BE2C (cell line): Measurements from ENCODE around the genes CERCAM and GLE1.

- RRBS = no CpG with 5 or more reads among the region's 29 CpGs
Measured at GRCh38 chr9:128244700-128245487, 30.9 kb downstream of the GOLGA2 start.

GRCh38 chr9:128279117-128279965 is 3.3 kb downstream of the SWI5 start:
- RRBS = no CpG with 5 or more reads among the region's 20 CpGs

DNA sequence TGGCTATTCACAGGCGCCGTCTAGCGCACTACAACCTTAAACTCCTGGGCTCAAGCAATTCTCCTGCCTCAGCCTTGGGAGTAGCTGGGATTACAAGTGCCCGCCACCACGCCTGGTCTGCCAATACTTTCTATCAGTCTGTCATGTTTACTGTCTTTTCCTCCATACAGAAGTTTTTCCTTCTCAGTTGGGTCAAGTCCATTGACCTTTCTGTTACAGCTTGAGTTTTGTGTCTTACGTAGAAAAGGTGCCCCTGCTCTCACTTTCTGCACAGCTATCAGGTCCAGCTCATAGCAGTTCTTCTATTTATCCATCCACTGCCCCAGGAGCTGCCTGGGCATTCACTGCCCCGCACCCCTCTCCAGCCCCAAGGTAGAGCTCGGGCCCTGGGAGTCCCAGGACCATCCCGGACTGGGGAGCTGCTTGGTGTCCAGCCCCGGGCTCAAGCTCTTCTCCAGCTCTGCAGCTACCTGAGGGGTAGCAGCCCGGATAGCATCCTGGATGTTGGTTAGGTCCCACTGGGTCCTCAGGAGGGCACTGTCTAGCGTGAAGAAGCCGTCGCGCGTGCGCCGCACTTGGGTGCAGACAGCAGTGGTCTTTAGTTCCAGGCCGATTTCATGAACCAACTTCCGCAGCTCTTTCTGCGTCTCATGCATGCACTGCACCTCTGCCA is 12.9 kb downstream of the TRUB2 start:
- RRBS = 100% methylated on average over 2 of the region's 21 CpGs

GRCh38 chr9:128325246-128326222 is 2.9 kb downstream of the COQ4 start:
- RRBS = 97% methylated on average over 4 of the region's 19 CpGs

- RRBS = no CpG with 5 or more reads among the region's 14 CpGs
Measured at GRCh38 chr9:128341411-128341890, 1.1 kb downstream of the SLC27A4 start.

DNA sequence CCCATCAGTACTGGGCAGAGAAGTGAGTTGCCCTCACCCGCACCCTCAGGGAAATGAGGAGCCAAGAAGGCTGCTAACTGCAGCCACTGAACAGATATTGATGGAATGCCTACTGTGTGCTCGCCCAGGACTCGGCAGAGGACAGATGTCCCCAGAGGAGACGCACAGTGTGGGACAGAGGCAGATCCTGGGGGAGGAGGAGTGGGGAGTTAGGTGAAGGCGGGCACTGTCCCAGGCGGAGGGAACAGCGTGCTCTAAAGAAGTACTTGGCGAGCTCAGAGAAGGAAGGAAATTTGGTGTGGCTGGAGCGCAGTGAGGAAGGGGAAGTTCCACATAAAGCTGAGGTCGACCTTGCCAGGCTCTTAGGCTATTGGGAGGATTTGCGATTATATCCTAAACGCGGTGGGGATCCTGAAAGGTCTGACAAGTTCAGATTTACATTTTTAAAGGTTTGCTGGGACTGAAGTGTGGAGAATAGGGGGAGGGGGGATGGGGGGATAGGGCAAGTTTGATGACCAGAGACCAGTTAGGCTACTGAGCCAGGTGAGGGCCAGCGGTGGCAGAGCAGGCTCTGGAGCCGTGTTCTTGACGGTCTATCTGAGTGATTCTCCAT is 23.6 kb upstream of the CERCAM start:
- RRBS = no CpG with 5 or more reads among the region's 16 CpGs

DNA sequence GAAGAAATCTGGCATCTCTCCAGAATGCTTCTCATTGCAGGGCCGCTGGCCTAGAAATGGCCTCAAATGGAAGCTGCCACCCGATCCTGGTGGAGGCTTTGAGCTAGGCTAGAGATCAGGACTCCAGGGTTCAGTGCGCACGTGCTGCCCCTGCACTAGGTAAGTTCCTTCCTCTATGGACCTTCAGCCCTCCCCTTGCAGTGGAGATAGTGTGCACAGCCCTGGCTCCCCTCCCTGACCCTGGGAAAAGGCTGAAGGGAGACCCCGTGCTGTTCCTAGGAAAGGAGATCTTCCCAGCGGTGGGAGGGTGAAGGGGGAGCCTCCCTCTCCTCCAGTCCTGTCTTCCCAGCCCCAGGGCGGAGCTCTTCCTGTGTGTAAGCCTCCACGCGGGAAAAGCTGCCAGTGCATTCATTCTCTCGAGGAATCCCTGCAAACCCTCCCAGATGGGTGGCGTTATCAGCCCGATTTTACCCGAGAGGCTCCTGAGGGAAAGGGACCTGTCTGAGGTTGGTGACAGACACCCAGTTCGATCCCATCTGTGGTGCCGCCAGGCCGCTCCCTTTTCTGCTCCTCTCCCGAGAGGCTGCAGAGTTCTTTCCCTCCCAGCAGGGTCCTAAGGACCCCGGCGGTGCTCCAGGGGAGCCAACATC is 1.4 kb upstream of the CERCAM start:
- RRBS = no CpG with 5 or more reads among the region's 19 CpGs

DNA sequence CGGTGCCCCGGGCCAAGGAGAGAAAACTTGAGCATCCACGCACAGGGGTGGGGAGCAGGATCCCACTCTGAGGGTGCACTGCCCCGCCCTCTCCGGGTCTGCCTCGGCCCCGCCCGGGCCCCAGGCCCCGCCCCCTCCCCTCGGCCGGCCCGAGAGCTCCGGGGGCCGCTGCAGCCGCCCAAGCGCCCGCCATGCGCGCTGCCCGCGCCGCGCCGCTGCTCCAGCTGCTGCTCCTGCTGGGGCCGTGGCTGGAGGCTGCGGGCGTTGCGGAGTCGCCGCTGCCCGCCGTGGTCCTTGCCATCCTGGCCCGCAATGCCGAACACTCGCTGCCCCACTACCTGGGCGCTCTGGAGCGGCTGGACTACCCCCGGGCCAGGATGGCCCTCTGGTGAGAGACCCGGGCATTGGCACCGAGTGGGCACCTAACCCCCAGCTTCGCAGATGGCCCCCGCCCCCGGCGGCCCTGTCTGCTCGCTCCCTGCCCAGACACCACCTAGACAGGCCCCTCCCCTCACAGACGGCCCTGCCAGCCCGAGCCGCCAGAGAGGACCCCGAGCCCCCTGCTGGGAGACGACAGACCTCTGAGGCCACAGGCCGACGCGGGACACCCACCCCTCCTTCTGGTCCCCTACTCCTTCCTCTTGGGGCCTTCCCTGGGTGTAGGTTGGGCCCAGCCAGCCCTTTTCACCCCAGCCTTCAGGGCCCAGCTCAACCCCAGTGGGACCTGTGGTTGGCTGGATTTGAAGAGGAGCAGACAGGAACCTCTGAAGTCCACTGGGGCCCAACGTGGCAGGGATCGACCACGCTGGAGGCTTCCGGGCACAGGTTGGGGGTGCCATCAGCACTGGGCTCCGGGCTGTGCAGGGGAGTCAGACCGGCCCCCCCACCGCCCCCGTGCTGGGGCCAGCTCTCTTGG is at the start of gene CERCAM:
CERCAM (plus strand) TSS at position 171 of the 916 bp plus-strand sequence.
- RRBS = 11% methylated on average over 10 of the region's 61 CpGs

GRCh38 chr9:128504124-128505001 is at the start of gene GLE1:
Gene GLE1, plus strand, starts transcription at chr9:128504719.
- RRBS = under 1% methylated on average over 25 of the region's 54 CpGs

DNA sequence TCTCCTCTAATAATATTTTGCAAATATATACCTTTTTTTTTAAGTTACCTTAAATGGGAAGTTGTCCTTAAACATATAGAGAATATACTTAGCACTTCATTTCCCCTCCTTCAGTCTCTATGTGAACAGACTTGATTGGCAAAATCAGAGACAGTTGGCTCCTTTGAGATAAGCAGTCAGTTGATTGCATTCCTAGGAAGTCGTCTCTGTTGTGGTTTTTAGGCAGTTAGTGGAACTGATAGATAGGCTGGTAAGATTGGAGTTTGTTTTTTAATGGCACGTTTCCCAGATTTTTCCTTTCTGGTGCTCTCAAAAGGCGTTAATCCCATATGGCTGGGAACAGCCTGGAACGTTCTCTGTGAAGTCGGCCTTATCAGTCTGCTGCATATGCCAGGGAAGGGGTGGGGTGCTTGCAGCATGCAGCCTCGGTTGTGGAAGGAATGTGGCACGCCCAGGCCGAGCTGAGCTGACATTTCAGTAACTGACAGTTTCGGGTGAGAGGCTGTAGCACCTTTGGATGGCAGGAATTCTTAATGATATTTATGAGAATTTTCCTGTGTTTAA is 6.0 kb downstream of the SPTAN1 start:
- RRBS = no CpG with 5 or more reads among the region's 9 CpGs

DNA sequence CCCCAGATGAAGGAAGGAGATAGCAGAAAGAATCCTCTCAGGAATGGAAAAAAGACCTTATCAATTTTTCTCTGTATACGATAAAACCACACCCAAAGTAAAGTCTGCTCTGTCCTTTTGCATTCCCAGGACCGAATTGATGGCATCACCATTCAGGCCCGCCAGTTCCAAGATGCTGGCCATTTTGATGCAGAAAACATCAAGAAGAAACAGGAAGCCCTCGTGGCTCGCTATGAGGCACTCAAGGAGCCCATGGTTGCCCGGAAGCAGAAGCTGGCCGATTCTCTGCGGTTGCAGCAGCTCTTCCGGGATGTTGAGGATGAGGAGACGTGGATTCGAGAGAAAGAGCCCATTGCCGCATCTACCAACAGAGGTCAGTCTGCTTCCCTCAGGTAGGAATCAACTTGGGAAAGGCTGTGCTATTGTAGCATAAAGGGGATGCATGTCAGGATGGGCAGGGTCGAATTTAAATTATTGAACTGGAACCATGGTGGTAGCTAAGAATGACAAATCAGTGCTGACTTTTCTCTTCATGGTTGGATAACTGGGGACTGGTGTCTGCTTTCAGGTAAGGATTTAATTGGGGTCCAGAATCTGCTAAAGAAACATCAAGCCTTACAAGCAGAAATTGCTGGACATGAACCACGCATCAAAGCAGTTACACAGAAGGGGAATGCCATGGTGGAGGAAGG is 31.9 kb downstream of the SPTAN1 start:
- RRBS = 90% methylated on average over 3 of the region's 14 CpGs

- RRBS = no CpG with 5 or more reads among the region's 4 CpGs
Measured at GRCh38 chr9:128762100-128762527, 9.6 kb downstream of the ZER1 start.

DNA sequence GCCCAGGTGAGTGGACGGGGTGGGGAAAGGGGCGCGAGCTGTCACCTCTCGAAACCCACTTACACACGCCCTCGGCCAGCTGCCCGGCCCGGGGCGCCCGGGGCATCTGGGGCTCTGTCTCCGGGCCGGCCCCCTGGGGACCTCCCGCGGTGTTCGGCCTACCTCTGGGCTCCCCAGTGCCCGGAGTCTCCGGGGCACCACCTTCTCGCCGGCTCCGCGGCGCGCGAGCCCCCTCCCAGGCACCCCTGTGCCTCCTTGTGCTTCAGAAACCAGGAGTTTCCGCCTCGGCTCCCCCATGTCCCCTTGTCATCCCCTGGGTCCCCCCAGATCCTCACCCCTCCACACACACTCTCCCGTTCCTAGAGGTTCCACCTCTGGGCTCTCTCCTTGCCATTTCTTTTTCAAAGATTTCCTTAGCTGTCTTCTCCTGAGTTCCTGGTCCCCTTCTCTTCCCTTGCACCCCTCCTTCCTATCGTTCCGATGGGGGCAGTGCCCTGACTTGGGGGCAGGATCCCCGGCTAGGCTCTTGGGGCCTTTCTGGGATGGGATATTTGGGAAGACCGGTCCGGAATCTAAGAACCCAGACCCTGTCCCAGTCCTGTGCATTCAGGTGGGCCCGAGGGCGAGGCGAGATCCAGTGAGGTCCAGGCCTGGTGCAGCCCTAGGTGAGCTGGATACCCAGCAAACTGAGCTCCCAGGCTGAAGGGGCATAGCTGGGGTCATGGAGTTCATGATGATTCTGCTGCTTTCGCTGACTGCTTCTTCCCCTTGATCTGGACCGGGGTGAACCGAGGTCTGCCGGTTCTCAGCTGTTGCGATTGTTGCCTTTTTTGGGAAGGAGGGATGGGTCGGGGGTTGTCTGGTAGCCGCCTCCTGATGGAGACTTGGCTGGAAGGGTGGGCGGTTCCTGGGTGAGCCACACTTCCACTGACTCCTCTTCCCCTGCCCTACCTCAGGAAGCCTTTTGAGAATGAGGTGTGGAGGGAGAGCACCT is 609 bp downstream of the LRRC8A start:
- RRBS = 2% methylated on average over 7 of the region's 43 CpGs

GRCh38 chr9:128885655-128886454 is 3.9 kb downstream of the LRRC8A start:
- RRBS = no CpG with 5 or more reads among the region's 23 CpGs

DNA sequence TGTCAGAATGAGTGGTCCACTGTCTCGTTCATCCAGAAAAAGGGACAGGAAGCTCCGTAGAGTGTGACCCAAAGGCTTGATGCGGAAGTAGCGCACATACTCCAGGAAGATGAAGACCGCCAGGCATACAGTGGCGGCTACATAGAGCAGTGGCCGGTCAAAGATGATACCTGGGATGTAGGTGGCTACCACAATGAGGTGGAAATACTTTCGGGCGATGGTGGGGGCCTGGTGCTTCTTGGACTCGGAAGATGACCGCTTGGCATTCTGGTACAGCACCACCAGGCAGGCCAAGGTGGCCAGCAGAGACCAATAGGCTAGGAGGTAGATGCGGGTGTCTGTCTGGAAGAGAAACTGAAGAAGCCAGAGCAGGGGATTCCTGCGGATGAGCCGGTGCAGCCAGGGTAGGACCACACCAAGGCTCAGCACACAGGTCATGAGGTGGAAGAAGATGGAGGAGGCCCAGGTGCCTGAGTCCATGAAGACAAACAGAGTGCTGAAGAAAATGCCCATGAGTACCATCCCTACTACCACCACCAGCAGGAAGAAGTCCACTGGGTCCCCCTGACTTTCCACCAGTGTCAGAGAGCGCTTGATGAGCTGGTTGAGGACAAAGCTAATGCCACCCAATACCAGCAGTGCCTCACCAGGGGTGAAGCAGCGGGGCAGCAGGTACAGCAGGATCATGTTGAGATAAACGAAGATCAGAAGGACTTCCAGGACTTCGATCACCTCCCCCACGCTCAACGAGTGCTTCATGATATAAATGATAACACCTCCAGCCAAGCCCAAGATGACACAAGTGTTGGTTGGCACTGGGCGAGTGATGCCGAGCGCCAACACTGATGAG is 1.1 kb downstream of the DOLK start:
- RRBS = no CpG with 5 or more reads among the region's 23 CpGs

GRCh38 chr9:129037199-129037461 is 704 bp downstream of the MIGA2 start:
- RRBS = no CpG with 5 or more reads among the region's 8 CpGs

GRCh38 chr9:129078563-129079085 is 2.3 kb upstream of the DOLPP1 start:
- RRBS = 70% methylated on average over 2 of the region's 14 CpGs

DNA sequence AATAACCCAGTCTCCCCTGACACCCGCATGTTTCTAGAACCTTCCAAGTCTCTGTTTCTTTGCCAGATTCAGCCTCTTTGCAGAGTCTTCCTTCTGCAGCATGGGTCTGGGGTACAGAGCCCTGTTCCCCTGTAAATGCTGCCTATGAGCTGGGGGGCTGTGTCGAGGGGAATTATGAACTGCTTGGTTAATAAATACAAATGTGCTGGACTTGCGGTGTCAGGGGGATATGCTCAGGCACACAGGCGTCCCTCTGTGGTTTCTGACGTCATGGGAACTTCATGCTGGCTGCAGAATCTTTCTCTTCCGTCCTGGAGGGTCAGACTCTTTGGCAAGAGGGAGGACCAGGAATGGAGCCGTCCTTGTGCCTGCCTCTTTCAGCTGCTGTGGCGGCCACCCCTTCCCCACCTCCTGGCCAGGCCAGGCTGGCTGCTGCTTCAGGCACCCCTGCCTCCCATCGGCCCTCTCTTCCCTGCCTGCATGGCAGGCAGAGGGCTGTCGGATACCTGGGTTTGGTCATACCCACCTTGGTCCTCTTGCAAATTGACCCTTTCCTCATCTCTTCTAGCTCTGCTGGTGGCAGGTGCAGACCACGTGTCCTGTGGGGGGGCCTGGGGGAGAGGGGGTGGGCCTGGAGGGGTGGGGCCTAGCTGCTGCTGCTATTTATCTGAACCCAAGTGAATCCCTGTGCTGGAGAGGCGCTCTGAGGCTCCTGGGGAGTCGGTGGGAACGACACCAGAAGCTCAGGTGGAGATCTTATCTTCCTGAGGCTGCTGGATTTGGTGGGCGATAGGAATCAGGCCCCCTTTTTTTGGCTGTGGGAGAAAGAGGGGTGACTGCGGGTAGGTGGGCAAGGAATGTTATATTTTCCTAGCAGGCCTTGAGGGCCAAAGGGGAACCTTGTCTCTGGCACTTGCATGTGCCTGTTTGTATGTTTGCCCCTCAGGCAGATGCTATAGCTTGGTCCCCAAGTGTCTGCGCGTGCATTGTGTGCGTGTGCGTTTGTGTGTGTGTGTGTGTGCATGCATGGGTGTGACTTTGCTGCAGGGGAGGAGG is 30.4 kb downstream of the PTPA start:
- RRBS = no CpG with 5 or more reads among the region's 20 CpGs

DNA sequence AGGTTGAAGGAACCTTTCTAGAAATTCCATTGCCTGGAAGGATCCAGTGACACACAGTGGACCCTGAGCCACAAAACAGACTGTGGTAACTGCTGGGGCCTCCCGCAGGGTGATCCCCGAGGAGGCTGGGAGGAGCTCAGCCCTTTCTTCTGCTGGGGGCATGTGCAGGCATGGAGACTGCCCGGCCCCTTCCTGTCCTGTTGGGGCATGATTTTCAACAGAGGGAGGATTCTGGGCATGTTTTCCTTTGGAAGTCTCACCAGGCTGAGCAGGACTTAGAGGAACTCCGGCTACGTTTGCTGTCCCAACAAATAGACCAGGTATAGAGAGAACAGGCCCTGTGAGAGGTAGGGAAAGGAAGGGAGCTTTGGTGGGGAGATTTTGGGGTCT is 154.1 kb upstream of the IER5L start:
- RRBS = 94% methylated on average over 2 of the region's 5 CpGs

GRCh38 chr9:129351004-129351706 is 173.1 kb upstream of the IER5L start:
- RRBS = 21% methylated on average over 4 of the region's 16 CpGs